Right common carotid artery plus branches (tissue), 1 donor: ENCODE measurements around the genes ZNF432, ZNF610 and ERVV-2.

GRCh38 chr19:51292692-51293391 lies 18.6 kb upstream of the IGLON5 start:
- PRO-cap = no peak

- PRO-cap = no peak
Measured at GRCh38 chr19:51552728-51553878, 18.0 kb upstream of the ZNF175 start.

DNA sequence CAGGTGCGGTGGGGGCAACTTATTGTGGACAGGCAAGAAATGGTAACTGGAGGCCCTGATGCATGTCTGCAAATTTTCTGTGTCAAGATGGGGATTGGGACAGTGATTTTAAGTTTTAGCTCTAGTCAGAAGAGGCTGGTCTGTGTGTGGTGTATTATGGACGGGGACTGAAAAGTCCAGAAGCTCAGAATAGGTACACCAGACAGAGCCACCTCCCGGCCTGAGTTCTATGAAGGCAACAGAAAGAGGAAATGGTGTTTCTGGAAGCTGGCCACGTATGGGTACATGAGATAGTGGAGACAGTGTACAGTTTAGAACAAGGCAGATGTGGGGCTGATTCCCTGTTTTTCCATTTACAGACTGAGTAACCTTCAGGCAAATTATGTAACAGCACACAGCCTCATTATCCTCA lies 1.3 kb downstream of the ZNF175 start:
- PRO-cap = no peak

GRCh38 chr19:51587136-51588046 lies 16.3 kb downstream of the ZNF175 start:
- PRO-cap = no peak

GRCh38 chr19:51651533-51652057 lies 5.0 kb upstream of the SIGLEC14 start:
- PRO-cap = no peak

DNA sequence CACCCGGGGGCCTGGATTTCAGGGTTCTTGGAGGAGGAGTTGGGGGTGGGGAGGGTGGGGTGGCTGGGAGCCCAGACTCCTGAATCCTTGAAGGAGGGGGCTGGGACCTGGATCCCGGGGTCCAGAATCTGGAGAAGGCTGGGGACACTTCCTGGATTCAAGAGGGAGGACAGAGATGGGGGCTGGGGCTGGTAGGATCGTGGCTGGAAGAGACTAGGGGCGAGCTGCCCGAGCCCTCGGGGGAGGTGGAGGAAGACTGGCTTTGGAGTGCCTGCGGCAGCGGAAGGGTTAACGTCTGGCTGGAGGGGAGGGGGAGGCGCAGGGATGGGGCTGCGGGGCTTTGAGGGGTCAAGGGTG lies 3.5 kb upstream of the SPACA6 start:
- PRO-cap = no peak

DNA sequence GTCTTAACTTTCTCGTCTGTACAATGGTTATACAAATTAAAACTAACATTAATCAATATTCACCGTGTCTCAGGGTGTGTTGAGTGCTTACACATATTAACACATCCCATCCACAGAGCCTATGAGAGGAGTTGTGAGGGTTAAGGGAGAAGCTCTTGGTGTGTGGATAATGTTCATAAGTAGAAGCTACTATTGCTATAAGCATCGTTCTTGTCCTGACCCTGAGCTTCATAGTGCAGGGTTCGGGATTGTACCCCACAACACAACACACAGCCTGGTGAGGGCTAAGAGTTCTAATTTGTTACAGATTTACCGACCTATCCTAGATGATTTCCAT lies 2.5 kb downstream of the FPR3 start:
- PRO-cap = no peak

- PRO-cap = no peak
Measured at GRCh38 chr19:52028817-52029316, 688 bp upstream of the ZNF614 start.

- PRO-cap = no peak
Measured at GRCh38 chr19:52046683-52047352, 1.8 kb downstream of the ZNF432 start.

DNA sequence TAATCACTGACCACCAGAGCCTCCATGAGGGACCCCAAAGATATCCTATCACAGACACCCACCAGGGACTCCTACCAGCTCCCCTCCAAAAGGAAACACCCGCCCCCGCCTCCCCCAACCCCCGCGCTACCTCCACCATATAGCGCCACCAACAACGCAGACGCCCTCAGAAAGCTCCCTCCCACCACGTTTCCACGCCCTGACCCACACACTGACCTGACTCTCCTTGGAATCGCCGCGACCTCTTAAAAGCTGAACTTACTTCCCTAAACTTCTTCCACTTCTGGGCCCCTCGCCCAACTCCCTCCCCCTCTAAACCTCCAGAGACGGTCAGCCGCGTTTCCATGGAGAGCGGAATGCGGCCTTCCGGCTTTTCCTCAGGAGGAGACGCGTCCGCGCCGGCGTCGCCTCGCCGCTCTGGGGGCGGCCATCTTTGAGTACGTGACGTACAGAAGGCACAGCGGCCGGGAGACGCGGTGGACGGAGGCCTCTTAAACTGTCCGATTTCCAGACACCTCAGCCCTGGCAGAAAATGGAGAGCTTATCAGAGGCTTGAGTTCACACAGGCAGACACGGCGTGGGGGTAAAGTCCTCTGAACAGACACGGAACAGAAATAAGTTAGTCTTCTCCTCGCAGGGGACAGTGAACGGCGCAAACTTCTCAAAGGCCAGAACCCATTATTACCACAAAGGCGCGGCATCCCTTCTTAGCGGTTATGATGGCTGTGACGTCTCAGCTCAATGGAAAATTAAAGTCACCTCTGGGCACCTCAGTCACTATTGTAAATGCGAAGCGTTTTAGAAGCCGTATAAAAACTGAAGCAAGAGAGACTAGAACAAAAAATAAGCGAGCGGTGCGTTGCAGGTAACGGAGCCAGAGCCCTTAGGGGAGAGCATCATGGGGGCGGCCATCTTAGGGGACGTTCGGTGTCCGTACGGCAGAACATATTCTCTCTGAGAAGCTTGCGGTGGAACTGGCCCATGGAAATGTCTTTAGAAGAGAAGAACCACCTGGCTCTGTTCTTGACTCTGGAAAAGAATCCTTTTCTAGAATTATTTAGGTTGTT lies at the start of gene ZNF432:
ZNF432 (minus strand) TSS at position 360 of the 1,067 bp plus-strand sequence.
- PRO-cap = bidirectional peak, plus-strand start at position 207 of the sequence, minus-strand start at position 221 of the sequence; bidirectional peak, plus-strand start at position 458 of the sequence, minus-strand start at position 285 of the sequence; bidirectional peak, plus-strand start at position 839 of the sequence, minus-strand start at position 683 of the sequence

GRCh38 chr19:52335931-52336465 lies at the start of gene ZNF610:
ZNF610 (plus strand) TSS chr19:52336243.
- PRO-cap = bidirectional peak, plus-strand start at chr19:52336245, minus-strand start at chr19:52336139

DNA sequence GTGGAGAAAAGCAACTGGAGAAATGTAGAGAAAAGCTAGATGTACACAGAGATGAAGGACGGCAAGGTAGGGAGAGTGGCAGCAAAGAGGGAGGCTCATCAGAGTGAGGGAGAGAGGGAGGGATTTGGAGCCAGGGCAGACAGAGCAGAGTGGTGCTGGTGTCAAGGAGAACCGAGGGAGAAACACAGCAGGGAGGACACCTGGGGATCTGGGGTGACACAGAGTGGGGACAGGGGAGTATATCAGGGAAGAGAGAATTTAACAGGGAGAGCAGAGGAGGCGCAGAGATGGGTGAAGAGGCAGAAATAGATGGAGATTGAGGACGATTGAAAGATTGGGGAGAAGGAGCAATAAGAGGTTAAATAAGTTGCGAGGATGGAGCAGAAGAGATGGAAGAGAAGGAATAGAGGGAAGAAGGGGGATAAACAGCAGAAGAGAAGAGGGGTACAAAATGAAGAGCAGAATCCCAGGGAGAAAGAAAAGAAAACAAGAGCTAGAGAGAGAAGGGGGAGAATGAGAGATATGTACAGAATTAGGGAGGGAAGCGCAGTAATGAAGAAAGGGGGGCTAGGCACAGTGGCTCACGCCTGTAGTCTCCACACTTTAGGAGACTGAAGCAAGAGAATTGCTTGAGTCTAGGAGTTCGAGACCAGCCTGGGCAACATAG lies 1.2 kb downstream of the ZNF808 start:
- PRO-cap = no peak

DNA sequence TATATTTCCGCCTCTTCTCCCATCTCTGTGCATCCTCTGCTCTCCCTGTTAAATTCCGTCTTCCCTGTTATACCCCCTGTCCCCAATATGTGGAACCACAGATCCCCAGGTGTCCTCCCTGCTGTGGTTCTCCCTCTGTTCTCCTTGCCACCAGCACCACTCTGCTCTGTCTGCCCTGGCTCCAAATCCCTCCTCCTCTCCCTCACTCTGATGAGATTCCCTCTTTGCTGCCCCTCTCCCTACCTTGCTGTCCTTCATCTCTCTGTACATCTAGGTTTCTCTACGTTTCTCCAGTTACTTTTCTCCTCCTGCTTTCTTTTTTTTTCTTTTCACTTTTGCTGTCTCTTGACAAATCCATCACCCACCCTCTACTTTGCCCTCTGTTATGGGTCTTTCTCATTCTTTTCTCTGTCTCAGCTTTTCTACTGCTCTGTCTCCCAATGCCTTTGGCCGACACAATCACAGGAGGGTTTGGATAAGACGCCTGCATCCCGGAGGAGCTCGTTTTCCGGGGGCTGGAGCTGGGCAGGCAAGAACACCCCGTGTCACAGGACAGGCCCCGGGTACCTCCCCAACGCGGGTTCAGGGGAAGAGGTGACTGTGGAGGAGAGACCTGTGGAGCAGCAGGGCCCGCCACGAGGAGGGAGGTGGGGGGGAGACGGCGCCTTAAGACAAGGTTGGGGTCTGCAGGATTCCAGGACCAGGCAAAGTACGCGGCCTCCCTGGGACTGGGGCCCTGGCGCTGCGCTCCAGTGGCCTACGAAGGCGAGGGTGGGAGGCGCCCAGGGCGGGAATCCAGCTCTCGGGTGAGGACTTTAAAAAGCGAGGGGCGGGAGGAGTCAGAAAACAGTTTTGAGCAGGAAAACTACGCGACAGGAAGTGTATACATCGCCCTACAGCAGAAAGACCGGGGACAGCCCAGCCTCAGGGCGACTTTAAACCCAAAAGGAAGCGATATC lies 52.8 kb downstream of the ENSG00000269825 start:
- PRO-cap = unidirectional peak, plus-strand start at position 844 of the sequence

- PRO-cap = no peak
Measured at GRCh38 chr19:52667171-52667557, 23.1 kb downstream of the ENSG00000269825 start.

- PRO-cap = no peak
Measured at GRCh38 chr19:52725614-52726334, 9.1 kb downstream of the ZNF611 start.

DNA sequence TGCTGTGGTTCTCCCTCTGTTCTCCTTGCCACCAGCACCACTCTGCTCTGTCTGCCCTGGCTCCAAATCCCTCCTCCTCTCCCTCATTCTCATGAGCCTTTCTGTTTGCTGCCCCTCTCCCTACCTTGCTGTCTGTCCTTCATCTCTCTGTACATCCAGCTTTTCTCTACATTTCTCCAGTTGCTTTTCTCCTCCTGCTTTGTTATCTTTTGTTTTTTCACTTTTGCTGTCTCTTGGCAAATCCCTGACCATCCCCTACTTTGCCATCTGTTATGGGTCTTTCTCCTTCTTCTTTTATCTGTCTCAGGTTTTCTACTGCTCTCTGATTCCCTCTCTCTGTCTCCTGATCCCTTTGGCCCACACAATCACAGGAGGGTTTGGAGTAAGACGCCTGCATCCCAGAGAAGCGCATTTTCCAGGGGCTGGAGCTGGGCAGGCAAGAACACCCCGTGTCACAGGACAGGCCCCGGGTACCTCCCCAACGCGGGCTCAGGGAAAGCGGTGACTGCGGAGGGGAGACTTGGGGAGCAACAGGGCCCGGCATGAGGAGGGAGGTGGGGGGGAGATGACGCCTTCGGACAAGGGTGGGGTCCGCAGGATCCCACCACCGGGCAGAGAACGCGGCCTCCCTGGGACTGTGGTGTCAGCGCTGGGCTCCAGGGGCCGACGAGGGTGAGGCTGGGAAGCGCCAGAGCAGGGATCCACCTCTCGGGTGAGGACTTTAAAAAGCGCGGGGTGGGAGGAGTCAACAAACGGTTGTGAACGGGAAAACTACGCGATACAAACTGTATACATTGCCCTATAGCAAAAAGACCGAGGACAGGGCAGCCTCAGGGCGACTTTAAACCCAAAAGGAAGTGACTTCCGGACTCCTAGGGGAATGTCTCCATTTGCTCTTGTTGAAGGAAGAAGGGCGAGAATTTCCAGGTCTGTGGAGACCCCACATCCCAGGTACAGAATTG lies 588 bp downstream of the ZNF888 start:
- PRO-cap = no peak

DNA sequence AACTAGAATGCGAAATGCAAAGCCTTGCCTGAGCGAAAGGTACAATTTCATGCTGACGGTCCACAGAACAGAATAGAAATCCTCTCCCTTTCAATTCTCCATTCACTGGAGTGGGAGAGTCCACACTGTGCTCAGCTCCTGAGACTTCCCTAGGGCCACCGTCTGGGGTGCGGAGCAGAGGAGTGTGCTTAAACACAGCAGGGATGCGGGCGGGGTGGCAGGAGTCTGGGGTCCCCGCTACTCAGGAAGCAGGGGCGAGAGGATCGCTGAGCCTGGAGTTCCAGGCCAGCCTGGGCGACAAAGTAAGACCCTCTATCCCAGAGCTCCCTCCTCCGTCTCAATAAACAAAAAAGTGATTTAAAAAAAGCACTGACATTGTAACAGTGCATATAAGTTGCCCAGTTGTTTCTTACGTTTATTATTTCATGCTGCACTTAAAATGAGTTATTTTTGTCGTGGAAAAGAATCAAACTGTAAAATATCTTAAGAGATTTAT lies 626 bp upstream of the ZNF816 start:
- PRO-cap = no peak

GRCh38 chr19:53044590-53044886 lies at the start of gene ERVV-2:
ERVV-2 (plus strand) TSS chr19:53044740.
- PRO-cap = no peak

DNA sequence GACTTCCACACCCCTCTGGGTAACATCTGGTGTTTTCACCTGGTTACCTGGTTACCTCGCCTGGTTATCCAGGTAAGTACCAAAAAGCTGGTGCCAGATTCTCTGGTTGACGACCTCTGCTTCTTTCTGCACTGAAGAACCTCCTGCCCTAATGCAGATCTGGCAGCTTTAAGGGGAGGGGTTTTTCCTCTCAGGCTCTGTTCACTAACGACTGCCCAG lies 256 bp downstream of the ERVV-2 start:
- PRO-cap = no peak

DNA sequence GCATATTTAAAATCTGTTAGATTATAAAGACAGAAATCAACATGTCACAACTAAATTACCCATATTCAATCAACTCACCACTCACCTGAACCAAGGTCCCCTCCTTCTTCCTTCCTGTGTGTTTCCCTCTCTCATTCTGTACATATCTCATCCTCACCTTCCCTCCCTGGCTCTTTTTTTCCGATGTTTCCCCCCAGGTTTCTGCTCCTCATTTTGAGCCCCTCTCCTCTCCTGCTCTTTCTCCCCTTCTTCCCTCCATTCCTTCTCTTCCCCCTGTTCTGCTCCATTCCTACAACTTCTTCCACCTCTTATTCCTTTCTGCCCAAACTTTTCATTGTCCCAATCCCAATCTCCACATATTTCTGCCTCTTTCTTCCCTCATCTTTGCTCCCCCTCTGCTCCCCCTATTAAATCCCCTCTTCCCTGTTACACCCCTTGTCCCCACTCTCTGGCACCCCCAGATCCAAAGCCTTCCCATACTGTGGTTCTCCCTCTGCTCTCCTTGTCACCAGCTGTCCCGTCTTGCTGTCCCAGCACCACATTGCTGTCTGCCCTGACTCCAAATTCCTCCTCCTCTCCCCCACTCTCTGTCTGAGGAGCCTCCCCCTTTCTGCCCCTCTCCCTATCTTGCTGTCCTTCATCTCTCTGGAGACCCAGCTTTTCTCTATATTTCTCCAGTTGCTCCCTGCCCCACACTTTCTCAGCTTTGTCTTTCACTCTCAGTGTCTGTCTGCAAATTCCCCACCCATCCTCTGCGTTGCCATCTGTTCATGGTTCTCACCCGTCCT lies 13.4 kb downstream of the ZNF160 start:
- PRO-cap = no peak